ENCODE data around the genes IFRD2, HYAL3, HYAL1, HYAL2, MAPKAPK3 and IQCF2.

GRCh38 chr3:50278285-50278608 is 640 bp upstream of the LSMEM2 start:
- PRO-cap, result no peak

- PRO-cap, result bidirectional peak, plus-strand start at chr3:50292674, minus-strand start at chr3:50292429
Observed at GRCh38 chr3:50292156-50292898, at the start of gene IFRD2. TSS of gene IFRD2 (minus strand) at chr3:50292429.

DNA sequence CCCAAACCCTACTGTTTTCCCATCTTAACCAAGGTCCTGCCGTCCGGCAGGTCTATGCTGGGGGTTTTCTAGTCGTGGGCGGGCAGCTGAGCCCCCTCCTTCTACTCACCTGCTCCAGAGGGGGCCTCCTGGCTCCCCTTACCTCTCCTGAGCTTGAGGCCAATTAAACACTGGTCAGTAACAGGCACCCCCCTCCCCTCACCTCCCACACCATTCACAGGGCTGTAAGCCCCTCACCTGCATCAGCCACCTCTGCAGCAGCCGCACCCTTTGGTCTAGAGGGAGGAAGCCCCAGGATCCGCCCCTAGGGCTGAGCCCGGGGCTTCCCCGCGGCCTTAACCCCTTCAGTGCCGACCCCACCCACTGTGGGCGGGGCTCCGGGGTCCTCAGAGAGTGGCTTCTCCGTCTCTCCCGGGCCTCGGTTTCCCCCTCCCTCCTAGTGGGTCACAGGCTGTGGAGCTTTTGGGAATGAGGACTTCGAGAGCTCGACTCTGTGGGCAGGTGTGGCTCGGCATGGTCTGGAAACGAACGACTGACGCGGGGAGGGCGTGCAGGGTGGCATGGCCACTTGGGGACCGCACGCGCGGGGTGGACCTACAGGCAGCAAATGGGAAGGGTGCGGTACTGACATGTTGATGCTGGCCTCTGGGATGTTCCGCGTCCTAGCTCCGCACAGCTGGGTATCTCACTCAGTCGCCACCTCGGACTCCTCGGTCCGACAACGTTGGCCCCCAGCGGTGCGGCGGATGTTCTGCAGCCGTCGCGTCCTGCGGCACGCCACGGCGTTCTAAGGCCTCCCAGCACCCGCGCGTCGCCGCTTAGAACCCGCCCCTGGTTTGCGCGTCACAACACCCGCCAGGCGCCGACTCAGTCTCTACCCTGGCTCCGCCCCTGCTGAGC is at the start of gene HYAL3:
HYAL3 (minus strand) TSS at position 822 of the 900 bp plus-strand sequence.
- PRO-cap, result bidirectional peak, plus-strand start outside the sequence, minus-strand start at position 720 of the sequence

DNA sequence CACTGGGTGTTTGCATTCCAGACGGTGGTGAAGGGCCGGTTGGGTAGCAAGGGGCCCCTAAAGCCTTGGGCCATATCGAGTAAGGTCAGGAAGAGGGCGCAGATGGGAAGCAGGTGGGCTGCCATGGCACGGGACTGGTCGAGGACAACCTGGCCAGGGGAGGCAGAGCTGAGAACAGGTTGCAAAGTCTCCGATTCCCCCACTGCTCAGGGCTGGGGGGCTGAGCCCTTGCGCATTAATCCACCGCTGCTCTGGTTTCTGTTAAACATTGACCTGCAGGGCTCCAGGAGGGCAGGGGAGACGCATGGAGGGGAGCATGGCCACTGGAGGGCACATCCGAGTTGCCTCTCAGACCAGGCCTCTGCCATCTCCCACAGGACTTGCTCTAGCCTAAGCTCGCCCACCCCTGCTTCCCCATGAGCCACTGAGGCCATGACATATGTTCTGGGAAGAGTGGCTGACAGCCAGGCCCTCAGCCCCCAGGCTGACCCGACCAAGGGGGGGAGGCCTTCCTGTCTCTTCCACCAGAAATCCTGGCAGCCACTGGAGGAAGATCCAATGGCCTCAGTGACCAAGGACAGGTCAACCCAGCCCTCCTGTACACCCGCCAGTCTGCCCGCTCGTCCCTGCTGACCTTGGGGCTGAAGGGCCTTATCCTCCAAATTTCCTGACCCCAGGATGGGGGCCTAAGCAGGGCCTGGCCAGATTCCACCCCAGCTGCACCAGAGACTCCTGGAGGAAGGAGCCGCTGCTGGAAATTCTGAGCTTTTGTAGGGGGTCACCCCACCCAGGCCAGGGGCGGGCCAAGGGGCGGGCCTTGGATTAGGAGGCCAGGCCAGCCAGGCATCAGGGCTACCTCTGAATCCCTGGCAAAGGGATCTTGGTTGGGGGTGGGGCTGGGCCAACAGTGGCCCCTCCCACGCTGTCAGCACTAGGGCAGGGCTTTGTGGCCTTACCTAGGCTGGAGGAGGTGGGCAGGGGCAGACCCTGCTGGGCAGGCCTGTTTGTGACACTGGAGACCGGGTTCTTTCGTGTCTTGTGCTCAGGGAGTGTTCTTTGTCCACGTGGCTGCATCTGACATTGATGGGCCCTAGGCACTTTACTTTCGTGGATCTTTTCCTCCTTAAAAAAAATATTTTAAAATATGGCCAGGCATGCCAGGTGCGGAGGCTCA is at the start of gene HYAL1:
HYAL1 (minus strand) TSS at position 743 of the 1,174 bp plus-strand sequence.
- PRO-cap, result no peak

DNA sequence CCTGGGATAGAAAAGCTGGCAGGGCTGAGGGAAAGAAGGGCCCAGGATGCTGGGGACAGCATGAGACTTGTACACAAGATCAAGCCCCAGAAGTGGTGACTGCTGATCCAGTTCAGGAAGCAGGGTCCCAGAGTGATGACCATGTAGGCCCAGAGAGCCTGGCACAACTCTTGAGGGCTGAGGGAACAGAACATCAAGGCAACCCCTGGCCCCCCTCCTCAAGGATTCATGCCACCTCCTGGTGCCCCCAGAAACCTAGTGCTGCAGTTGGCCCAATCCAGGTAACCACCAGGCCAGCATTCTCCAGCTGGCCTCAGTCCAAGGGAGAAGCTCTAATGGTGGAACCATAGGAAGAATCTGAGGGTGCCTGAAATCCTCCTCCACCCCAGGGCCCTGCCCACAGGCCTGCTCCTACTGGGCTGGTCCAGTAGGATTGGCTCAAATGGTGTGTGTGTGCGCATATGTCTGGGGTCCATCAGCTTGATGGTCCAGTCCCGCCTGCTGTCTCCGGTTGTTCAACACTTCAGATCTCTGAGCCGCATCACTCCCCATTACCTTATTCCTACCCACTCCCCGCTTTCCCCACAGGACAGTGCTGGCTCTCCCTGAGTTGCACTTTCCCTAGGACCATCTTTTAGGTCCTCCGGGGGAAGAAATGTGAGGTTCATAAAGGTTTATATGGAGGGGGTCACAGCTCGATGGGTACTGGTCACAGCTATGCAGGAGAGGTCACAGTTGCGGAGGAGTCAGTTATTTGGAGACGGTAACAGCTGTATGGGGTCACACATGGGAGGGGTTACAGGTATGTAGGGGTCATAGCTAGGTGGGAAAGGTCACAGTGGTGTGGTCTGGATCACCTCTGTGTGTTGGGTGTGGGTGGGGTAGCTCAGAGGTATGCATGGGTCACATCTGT is 7.6 kb downstream of the HYAL2 start:
- PRO-cap, result no peak

- PRO-cap, result no peak
Observed at GRCh38 chr3:50322317-50323448, at the start of gene HYAL2. TSS of gene HYAL2 (minus strand) at chr3:50322745.

GRCh38 chr3:50357411-50357995 is 1.8 kb downstream of the TMEM115 start:
- PRO-cap, result no peak

DNA sequence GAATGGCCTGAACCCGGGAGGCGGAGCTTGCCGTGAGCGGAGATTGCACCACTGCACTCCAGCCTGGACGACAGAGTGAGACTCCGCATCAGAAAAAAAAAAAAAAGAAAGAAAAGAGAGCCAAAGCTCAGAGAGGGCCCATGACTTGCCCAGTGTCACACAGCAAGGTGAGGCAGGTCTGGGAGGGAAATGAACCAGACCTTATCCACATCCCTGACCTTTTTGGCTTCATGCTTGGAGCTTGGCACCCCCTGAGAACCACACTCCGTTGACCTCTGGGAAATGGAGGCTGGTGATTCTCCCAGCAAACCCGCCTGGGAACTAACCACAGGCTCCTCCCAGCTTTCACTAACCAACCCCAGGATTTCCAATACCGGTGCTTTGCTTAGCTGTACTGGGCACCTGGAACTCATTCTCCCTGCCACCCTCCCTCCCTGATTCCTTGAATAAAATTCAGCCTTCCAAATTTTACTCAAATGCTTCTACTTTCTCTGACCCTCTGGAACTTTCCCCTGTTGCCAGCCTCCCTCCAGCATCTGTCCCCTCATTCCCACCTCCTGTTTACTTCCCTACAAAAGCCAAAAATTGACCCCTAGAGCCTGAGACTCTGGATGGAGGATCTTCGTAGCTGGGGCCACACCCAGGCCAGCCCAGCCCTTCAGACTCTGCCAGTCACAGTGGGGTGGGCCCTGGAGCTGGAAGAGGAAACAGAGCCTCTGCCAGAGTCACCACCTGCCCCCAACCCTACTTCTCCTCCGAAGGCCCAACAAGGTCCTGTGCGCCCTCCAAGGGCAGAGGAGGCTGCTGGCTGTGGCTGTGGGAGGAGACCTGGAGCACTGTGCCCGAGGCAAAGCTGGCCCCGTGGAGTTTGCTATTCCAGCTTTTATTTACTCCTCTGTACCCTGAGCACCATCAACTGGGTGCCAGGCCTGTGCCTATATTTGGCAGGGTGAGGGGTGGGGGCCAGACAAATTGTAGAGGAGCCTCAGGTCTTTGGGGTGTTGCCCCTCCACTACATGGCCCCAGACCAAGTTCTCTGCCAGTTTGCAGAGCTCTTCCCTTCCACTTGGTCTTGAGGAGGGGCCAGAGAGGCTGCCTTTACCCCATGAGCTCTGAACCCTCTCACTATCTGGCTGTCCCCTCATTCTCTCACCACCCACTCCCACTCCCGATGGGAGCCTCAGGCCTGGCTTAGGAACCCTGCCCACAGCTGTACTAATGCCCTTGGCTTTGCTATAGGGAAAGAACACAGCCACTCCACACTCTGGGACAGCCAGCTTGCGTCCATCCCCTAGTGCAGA is 19.1 kb downstream of the CISH start:
- PRO-cap, result no peak

DNA sequence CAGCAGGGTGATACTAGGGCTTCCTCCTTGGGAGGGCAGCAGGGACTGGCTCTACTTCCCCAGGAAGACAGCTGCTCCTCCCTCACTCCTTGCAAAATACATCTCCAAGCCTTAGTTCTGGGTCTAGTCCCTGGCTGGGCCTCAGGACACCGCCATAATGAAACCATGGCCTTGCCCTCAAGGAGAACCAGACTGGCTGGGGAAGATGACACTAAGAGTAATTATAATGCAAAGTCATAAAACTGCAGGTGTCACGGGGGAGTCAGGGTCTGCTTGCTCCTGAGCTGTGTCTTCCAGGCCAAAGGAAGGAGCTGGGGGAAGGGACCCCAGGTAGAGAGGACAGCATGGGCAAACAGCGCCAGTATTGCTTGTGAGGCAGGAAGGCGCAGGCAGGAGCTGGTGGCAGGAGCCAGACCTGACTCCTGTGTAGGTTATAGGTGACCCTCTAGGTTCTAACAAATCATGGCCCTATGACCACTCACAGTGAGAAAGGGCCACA is 2.0 kb downstream of the CISH start:
- PRO-cap, result no peak

DNA sequence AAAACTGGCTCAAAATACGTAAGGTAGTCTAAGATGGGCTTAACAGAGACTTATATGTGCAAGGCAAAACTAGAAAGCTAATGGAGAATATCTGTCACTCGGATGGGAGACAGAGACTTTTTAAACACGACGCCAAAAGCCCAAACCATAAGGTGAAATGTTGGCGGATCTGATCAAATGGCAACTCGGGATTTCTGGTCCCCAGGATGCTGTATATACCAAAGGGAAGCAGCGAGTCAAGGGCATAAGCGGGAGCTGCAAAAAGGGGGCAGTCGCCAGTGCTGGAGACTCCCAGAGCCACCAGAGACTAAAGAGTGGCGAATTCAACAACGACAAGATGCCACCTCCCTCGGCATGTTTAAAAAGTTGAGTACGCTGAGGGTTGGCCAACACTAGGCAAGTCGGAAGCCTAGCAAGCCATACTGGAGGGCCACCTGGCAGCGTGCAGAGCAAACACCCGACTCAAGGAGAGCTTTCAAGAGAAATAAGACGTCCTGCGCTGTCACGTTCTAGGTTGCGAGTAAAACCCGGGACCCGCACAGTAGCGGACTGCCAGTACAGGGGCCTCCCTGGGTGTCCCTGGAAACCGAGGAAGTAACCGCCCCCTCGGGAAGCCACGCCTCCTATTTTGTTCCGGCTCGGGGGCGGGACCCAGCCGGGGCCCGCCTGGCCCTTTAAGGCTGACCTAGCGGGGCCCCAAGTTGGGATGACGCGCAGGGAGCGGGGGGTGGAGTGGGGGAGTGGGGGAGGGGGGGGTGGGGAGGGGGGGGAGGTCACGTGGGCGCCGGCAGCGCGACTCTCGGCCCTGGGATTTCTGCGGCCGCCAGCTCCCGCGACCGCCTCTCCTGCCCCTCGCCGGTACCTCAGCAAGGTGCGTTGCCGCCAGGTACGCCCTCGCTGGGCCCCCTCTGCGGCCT is at the start of gene MAPKAPK3:
MAPKAPK3 (plus strand) TSS at position 796 of the 917 bp plus-strand sequence.
- PRO-cap, result bidirectional peak, plus-strand start at position 796 of the sequence, minus-strand start at position 551 of the sequence

DNA sequence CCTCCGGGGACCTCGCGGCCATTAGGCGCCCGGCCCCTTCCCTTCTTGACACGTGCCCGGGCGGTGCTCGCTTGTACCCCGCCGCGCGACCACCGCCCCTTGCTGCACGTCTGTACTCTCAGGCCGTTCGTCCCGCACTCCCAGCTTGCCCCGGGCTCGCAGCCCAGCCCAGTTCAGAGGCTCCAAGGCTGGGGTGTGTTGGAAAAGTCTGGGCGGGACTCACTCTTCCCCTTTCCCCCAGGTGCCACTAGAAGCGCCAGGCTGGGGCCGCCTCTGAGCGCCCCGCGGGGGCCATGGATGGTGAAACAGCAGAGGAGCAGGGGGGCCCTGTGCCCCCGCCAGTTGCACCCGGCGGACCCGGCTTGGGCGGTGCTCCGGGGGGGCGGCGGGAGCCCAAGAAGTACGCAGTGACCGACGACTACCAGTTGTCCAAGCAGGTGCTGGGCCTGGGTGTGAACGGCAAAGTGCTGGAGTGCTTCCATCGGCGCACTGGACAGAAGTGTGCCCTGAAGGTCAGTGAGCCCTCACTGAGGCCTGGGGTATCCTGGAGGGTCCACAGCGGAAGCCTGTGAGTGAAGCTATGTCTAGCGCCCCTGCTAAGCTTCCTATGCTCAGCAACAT is 432 bp downstream of the MAPKAPK3 start:
- PRO-cap, result no peak

DNA sequence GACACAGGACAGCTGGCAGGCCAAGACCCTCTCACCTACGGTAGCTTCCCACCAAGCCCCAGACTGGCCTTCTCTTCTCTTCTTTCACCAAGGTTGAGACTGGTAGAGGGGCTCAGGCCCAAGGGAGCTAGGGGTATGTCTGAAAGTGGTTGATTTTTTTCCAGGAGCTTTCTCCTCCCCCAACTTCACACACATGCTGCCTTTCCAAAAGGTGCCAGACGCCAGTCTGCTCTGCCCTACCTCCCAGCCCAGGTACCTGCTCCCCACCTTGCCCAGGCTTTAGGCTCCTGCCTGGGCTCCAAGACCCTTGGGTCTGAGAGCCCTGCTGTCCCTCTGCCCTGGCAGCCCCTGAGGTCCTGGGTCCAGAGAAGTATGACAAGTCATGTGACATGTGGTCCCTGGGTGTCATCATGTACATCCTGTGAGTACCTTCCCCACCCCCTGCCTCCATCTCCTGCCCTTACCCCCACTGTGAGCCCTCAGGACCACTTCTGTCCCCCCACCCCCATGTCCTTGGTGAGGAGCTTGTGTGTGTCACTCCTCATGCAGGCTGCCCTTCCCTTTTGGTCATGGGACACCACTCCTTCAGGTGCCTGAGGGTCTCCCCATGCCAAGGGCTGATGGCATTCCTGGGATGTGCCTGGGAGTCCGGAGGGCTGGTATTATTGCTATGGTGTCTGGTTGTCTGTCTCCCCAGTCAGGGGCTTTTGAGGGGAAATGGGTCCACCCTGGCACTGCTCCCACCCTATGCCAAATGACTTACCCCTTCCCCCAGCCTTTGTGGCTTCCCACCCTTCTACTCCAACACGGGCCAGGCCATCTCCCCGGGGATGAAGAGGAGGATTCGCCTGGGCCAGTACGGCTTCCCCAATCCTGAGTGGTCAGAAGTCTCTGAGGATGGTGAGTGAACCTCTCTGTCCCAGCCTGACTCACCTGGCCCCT is 28.7 kb downstream of the MAPKAPK3 start:
- PRO-cap, result no peak

DNA sequence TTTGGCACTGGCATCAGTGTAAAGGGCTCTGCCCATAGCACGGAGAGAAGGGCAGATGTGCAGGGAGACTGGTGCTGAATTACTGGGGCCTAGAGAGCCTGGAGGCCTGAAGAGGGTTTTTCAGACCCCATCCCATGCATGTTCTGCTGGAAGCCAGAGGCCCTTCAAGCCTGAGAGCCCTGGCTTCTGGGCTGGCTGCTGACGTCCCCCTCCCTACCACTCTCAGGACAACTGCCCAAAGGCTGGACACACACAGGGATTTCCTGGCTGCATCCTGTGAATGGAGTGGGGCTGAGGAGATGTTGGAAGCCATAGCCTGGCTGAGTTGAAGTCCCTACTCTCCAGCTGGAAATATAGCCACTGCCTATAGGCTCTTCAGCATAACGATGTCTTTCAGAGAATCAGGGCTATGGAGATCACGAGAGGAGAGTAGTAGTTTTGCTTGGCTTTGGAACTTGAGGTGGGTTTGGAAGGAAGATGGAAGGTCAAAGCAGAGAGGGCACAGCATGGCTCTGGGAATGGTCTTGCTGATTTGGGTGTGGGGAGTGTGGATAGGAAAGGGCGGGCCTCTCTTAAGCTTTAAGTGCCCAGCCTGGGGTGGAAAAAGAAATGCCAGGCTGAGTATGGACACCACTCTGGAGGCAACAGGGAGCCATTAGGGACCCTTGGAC is 16.8 kb upstream of the DOCK3 start:
- PRO-cap, result no peak

DNA sequence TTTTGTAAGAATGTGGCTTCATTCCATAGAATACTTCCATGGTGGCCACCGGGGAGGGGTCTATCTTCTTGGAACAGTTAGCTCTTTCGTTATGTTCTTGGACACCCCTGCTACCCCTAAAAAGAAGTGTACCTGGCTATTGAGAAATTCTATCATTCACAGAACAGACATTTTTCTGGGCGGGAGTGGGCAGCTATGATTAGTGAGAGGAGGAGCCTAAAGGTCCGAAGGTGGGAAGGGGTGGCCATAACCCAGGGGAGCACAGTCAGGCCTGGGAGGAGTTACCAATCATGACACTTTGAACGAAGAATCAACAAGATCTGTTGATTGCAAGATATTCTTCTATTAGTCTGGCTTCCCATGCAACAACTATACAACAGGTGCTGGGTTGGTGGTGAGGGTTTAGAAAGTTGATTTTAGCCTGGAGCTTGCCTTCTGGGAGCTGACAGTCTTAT is 1.3 kb upstream of the DOCK3 start:
- PRO-cap, result no peak

- PRO-cap, result bidirectional peak, plus-strand start at chr3:51391304, minus-strand start at chr3:51391031
Observed at GRCh38 chr3:51390671-51391221, 339 bp upstream of the RBM15B start.

DNA sequence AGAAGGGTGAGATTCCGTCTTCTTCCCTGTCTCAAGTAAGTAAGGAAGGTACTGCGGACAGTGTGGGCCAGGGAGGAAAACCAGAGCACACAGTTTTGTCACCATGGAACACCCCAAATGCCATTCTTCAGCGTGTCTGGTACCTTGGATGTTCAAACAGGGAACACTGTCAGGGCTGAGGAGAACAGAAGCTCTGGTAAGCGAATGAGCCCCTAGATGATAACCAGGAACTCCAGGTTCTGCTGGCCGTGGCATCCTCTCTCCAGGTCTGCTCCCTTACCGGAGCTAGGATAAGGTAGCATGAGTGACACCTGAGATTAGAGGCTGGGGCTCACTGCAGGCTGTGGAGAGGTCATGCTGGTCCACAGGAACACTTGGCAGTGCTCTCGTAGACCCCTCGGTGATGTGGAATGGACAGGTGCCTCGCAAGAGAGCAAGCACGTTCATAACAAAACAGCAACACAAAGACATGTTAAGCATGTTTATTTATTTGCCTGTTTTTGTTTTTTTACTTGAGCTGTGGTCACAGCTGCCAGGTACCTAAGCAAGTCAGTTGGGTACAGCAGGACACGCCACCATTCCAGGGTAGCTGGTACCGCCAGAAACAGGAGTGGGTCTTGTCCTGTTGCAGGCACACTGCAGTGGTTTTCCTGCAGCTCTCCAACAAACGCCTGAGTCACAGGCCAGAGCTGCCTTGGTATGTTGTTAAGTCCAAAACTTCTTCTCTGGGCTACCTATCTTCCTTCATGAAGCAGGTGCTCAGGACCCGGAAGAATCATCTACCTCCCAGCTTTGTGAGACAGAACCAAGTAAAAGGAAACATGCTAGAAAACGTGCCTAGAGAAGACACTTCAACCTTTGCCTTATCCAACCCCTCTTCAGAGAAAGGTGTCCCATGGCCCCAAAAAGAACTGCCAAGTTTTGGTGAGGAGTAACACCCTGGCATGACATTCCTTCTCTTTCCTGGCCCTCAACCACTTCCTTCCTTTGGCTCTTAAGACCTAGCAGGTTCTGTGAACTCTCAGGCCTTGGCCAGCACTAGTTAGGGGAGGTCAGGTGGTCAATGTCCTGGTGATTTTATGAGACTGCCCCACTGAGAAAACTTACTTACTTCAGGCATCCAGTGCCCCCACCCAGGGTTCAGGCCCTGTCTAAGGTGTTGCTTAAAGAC is 4.7 kb downstream of the RBM15B start:
- PRO-cap, result no peak

GRCh38 chr3:51413739-51414237 is 22.7 kb downstream of the RBM15B start:
- PRO-cap, result no peak

GRCh38 chr3:51673850-51674443 is 2.9 kb downstream of the TEX264 start:
- PRO-cap, result no peak

DNA sequence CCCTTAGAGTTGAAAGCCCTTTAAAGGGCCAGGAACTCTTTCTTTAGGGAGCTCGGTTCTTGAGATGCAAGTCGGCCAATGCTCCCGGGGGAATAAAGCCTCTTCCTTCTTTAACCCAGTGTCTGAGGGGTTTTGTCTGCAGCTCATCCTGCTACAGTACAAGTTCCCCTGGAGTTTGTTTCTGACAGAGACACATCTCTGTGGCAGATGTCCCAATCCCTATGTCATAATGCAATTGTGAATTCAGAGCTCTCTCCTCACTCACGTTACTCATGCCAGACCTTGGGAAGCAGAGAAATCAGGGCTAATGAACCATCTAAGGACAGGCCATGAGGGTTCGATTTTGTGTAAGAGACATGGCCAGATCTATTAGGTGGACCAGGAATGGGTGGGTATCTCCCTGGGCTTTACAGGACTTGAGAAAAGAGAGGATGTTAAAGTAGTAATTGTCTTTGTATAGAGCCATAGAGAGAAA is at the start of gene IQCF2:
IQCF2 (plus strand) TSS at position 278 of the 475 bp plus-strand sequence.
- PRO-cap, result no peak

GRCh38 chr3:51997964-51998375 is 2.3 kb upstream of the RPL29 start:
- PRO-cap, result no peak